Frontal cortex (tissue), 2 donors: ENCODE measurements around a stretch of chr12.

DNA sequence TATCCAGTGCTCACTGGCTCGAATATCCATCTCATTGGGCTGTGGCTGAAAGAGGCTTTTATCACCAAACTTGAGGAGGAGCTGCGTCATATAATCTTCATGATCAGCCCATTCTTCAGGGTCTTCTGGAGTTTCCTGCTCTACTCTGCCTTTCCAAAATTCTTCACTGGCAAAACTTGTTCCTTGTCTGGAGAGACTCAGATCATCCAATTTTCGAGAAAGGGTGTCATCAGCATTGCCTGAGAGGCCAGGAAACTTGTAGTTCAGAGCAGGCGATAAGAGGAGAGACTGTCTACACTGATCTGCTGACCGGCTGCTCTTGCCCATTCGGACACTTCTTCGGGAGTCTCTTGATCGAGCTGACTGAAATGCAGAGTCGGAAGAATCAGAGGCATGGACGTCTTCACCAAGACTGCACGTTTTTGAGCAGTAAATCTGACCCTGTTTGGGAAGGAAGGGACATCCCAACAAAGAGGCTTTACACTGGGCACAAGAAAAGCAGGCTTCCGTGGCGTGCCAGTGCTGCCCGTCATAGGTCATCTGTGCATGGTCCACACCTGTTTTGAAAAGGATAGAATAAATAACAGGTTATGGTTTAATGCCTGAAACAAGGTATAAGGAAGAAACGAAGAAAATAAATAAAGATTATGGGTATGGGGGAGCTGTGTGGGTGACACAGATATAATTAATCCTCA, 124.7 kb downstream of the PRICKLE1 start:
- RAMPAGE, long total RNA = no peak

DNA sequence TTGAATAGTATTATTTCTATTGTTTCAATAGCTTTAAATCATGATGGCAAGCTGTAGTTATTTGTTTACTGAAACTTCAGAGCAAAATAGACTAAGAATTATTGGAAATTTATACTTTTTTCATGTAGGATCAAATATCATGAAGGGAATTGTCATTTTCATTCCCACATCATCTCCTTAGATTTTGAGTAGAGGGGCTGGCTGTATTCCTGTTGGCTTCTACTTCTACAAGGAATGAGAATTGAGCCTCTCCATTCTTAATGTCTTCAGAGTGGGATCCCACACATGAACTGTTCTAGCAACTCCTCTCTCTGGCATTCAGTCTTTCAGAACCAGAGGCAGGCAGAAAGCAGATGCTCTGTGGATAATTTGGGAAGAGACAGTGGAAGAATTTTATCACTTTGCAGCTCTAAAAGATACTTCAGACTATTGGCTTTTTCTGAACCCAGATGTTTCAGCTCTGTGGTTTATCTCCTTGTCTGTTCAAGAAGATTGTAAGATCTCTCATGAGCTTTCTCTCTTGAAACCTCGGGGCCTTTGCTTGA, 106.7 kb upstream of the PRICKLE1 start:
- RAMPAGE, long total RNA = no peak

DNA sequence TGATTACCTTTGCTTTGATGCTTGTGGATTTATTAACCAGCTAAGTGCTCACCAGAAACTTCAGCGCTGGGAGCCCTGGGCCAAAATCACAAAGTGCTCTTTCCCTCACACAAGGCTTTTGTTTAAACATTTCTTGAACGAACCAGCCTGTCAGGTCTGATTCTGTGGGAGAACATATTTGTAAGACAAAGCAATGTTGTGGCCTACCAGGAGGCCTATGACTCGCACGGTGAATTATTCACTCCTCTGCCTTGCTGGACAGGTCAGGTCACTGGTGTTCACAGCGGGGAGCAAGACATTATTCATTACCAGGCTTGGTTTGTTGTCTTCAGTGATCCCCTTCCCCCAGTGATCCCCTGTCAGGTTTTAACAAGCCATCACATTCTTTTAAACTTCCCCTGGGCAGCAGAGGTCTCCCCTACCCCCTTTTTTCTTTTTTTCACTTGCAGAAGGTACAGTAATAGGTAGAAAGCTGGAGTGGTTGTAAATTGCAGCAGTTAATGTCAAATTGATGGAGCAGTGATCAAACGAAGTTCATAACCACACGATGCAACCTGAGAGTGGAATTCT, 167.5 kb upstream of the PRICKLE1 start:
- RAMPAGE, long total RNA = no peak

DNA sequence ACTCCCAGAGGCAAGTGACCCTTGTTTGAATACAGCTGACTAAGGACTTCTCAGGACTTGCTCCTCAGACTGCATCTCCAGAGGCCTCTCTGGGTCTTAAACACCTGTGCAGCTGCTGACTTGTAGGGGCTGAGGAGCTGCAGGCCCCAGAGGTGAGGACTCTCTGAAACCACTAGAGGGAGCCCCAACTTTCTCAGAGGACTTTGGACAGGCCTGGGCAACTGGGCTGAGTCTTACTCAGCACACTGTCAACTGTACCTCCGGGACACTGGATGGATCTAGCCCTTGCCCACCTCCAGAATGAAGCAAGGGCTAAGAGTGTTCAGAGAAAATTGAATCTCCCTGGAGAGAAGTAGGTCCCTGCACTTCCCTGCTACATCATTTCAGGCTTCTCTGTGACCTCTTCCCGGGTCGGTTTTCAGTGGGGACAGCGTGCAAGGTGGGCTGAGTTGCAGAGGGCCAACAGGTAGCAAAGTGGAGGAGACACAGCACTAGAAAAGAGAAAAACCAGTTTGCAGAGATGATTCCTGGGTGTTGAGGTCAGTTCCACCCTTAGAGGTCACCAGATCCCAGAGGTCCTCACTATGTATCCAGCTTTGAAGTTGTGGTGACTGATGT, 164.6 kb downstream of the TMEM117 start:
- RAMPAGE, long total RNA = no peak

- RAMPAGE, long total RNA = no peak
Observed at GRCh38 chr12:44950813-44951417, 74.8 kb upstream of the NELL2 start.

DNA sequence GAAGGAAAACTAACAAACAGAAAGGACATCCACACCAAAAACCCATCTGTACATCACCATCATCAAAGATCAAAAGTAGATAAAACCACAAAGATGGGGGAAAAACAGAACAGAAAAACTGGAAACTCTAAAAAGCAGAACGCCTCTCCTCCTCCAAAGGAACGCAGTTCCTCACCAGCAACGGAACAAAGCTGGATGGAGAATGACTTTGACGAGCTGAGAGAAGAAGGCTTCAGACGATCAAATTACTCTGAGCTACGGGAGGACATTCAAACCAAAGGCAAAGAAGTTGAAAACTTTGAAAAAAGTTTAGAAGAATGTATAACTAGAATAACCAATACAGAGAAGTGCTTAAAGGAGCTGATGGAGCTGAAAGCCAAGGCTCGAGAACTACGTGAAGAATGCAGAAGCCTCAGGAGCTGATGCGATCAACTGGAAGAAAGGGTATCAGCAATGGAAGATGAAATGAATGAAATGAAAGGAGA, 155.8 kb downstream of the ANO6 start:
- RAMPAGE, long total RNA = no peak

- RAMPAGE, long total RNA = no peak
Observed at GRCh38 chr12:45415161-45415893, 199.4 kb downstream of the ANO6 start.

DNA sequence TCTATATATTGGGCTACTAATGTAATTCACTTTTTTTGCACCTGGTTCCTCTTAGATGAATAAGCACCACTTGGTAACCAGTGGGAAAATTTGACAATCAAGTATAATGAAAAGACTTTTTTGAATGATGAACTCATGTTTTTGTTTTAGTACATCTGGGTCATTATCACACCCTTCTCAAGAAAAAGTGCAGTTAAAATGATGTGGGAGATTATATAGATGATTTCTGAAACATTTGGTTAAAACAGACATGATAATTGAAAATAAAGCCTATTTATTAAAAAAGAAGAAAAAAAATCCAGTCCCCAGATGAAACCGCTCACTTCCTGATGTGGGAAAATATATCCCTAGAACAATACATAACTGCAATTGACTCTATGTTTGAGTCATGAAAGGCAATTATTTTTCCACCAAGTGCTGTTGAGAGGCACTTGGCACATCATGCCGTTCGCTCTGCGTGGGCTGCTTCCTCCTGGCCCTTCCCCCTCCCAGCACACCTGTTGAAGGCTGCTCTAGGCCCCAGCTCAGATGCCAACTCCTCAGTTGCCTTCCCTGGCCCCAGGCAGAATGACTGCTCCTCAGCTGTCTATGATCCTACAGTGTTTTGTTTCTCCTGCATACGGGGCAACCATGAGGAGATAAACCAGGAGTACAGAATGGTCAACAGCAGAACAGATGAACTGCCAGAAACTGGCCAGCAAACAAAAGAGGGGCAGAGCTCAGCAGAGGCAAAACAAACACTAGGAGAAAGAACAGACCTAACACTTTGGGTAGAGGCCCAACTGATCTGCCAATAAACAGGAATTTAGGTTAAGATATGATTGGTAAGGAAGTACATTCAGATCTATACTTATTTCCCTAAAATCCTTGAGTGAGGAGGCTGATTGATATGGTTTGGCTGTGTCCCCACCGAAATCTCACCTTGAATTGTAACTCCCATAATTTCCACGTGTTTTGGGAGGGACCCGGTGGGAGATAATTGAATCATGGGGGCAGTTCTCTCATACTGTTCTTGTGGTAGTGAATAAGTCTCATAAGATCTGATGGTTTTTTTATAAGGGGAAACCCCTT, 58.9 kb downstream of the SLC38A1 start:
- RAMPAGE, long total RNA = no peak

DNA sequence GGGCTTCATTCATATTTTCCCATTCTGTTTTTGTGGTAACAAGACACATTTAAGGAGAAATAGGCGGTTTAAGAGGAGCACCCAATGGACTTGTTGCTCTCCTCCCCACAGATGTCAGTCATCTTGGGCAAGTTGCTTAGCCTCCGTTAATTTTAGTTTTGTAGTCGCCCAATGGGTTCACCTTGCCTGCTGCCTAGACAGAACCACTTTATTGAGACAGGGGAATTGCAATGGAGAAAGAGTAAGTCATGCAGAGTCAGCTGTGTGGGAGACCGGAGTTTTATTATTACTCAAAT, 50.5 kb downstream of the SLC38A1 start:
- RAMPAGE, long total RNA = no peak

- RAMPAGE, long total RNA = no peak
Observed at GRCh38 chr12:46264610-46265264, 4.1 kb downstream of the SLC38A1 start.

- RAMPAGE, long total RNA = no peak
Observed at GRCh38 chr12:46269564-46270416, 947 bp upstream of the SLC38A1 start.

GRCh38 chr12:46364778-46365550, 7.6 kb downstream of the SLC38A2 start:
- RAMPAGE, long total RNA = no peak

DNA sequence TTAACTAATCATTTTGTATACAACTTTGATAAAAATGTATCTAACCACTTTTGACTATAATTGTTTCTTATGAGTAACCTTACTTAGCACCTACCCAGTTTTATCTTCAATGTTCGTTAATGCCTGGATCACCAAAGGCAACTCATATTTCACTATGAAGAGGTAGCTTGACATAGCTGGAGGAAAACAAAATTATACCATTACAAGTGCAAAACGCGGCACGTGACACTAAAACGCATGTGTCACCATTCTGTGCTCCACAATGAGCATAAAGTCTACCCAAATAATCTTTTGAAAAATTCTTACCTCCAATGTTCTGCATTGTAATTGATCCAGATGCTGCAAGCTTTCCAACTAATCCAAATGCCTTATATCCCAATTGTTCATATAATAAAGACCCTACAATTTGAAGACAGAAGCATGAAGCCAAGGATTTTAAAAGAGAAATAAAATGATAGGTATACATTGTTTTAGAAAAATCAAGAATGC, 5.8 kb downstream of the SLC38A2 start:
- RAMPAGE, long total RNA = no peak

DNA sequence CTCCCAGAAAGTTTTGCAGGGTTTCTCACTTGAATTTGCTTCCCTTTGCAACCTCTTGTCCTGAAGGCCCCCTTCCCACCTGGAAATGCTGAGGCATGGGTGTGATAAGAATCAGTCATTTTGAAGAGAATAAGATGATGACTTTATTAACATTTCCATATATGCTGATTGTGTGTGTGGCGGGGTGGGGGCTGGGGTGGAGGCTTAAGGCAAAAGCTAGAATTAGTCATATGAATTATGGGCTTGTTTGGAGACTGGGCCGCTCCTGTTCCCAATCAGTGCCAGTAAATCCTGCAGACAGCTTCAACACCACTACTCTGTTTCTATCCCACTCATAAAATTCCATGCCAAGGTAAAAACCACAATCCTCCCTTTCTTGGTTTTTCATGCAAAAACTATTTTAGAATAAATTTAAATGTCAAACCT, 29.8 kb upstream of the SLC38A2 start:
- RAMPAGE, long total RNA = no peak

GRCh38 chr12:46459872-46460613, 87.5 kb upstream of the SLC38A2 start:
- RAMPAGE, long total RNA = no peak

DNA sequence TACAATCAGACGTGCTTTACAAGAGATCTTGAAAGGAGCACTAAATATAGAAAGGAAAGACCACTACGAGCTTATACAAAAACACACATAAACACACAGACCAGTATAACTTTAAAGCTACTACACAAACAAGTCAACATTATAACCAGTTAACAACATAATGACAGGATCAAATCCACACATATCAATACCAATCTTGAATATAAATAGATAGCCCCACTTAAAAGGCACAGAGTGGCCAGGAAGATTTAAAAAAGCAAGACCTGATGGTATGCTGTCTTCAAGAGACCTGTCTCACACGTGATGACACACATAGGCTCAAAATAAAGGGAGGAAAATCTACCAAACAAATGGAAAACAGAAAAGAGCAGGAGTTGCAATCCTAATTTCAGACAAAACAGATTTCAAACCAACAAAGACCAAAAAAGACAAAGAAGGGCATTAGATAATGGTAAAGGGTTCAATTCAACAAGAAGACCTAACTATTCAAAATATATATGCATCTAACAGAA, 185.7 kb downstream of the SLC38A4 start:
- RAMPAGE, long total RNA = no peak

- RAMPAGE, long total RNA = no peak
Observed at GRCh38 chr12:46658892-46659668, 166.7 kb downstream of the SLC38A4 start.

DNA sequence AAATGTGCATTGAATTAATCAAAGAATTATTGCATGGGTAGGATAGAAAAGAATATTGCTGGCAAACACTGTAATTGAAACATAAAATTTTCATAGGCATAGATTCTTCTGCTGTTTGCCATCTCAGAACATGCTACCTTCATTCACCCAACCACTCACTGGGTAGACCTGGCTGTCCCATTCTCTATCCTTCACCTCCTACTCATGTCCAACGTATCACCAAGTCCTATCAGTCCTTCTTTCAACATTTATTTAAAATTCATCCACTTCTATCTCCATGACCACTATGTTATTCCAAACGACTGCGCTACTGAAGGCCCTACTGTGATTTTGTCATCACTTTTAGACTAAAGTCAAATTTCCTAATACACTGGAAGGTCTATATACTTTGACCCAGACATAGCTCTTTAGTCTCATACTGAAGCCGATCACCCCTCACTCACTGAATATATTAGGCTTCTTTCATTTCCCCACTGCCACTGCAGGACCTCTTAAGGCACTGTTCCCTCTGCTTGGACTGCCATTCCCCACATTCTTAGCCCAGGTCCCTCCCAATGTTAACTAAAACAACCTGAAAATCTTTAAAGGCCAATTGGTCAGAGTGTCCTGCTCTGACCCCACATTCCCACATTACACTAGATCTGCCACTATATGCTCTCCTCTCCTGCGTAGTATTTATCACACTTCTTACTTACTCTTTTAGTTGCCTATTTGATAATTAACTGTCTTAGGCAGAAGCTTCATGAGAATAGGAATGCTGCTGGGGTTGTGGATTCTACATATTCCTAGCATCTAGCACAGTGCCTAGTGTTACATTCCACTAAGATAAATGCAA, 25.6 kb downstream of the SLC38A4 start:
- RAMPAGE, long total RNA = no peak

DNA sequence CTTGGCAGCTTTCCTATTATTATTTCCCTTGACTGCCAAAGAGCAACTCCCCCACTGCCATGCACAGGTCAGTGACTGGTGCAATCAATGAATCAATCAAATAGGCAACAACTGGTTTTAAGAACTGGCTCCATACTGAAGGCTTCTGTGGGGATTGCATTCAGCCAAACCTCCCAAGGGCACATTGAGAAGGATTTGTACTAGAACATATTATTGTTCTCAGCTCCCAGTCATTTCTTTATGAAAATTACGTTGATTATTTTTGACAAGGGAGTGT, 115.3 kb upstream of the PCED1B start:
- RAMPAGE, long total RNA = no peak

GRCh38 chr12:47185229-47185483, 105.4 kb upstream of the AMIGO2 start:
- RAMPAGE, long total RNA = no peak